Anterior vena cava (tissue), 1 donor: ENCODE data around the genes AKAP7 and ENPP1.

DNA sequence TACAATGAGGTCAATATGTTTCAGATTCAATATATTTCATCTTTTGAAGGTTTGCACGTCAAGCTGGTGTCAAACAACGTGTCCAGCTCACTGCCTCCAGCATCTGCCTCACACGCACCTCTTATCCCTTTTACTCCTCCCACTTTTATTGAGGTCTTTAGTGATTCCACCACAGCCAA lies 783 bp upstream of the EPB41L2 start:
- PRO-cap, result no peak

- PRO-cap, result unidirectional peak, plus-strand start at chr6:131135296; bidirectional peak, plus-strand start at chr6:131135494, minus-strand start at chr6:131135338; bidirectional peak, plus-strand start at chr6:131135722, minus-strand start at chr6:131135559
Measured at GRCh38 chr6:131134833-131136141, at the start of gene AKAP7. AKAP7 (plus strand) TSS chr6:131135467.

DNA sequence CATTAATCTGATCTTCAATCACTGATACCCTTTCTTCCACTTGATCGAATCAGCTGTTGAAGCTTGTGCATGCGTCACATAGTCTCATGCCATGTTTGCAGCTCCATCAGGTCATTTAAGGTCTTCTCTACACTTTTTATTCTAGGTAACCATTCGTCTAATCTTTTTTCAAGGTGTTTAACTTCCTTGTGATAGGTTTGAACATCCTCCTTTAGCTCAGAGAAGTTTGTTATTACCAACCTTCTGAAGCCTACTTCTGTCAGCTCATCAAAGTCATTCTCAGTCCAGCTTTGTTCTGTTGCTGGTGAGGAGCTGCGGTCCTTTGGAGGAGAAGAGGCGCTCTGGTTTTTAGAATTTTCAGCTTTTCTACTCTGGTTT lies 42.1 kb upstream of the ARG1 start:
- PRO-cap, result no peak

- PRO-cap, result no peak
Measured at GRCh38 chr6:131635333-131635804, 1.7 kb upstream of the ENPP3 start.

- PRO-cap, result bidirectional peak, plus-strand start at chr6:131808020, minus-strand start at chr6:131807895; unidirectional peak, minus-strand start at chr6:131808431
Measured at GRCh38 chr6:131807466-131808748, at the start of gene ENPP1. ENPP1 (plus strand) TSS chr6:131808020.

DNA sequence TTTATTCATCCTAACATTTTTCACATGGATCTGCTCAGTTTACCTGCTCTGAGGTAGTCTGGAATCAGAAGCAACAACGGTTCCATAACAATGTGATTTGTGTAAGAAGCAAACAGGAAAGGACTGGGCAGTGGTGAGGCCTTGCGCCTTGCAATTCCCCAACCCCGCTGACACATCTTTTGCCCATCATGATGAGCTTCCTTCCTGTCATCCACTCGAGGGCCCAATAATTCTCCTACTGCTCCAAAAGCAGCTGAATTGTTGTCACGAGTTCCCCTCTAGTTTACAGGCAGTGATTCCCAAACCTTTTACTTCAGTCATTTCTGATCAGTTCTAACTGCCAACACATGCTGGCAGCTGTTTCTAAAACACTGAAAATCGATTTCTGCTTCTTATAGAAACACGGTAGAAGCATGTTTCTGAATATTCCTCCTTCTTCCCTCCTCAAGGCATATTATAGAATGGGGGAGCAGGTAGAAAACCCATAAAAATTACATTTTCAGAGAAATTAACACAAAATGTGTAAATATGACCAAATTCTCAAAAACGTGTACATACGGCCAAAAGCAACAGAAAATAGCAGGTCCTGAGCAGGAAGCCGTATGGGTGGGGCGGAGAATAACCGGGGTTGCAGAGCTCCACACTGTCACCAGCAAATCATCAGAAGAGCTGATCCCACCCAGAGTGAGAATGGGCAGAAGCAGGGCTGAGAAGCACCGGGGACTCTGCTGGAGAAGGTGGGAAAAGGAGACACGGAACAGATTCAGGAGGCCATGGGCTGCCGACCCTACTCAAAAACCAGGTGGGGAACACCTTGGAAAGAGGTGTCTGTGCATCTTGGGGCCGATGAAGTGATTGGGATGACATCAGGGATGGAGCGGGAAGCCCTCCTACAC lies 22.6 kb downstream of the STX7 start:
- PRO-cap, result bidirectional peak, plus-strand start at position 330 of the sequence, minus-strand start at position 169 of the sequence; unidirectional peak, plus-strand start at position 709 of the sequence

DNA sequence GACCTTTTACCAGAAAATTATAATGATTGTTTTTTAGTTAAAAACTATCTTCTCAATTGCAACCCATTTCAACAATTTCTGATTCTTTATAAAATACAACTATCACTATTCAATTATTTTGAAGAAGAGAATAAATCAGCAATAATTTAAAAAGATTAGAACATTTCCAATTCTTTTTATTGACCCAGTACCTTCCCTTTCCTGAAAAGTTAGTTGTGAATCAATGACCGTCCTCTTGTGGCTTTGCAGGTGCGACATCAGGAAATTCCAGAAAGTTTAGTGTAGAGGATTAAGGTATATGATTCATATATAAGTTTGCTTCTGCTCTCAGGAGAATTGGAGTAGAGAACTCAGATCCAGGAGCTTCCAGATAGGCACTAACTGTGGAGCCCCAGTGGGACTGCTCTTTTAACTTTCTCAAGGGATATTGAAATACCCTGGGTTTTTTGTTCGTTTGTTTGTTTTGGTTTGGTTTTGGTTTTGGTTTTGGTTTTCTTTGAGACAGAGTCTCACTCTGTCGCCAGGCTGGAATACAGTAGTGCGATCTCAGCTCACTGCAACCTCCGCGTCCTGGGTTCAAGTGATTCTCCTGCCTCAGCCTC lies 9.6 kb downstream of the TAAR2 start:
- PRO-cap, result no peak

DNA sequence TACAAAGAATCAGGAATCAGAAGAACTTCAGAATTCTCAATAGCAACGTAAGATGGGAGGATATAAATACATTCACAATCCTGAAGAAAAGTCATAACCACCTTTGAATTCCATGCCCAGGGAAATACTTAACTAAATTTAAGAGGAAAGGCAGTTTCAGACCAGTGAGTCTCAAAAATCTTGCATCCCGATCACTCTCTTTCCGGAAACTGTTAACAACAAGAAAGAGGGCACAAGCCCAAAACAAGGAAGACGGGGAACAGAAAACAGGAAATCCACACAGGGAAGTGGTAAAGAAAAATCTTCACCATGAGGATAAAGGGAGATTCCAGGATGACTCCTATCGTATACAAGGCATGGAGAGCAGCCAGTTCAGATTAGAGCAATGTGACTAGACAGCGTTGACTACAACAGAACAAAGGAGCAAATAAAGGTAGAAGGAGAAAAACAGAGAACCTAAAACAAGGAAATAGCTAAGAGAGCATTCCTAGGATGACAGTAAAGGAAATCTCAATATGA lies 26.6 kb downstream of the VNN1 start:
- PRO-cap, result unidirectional peak, minus-strand start at position 211 of the sequence

DNA sequence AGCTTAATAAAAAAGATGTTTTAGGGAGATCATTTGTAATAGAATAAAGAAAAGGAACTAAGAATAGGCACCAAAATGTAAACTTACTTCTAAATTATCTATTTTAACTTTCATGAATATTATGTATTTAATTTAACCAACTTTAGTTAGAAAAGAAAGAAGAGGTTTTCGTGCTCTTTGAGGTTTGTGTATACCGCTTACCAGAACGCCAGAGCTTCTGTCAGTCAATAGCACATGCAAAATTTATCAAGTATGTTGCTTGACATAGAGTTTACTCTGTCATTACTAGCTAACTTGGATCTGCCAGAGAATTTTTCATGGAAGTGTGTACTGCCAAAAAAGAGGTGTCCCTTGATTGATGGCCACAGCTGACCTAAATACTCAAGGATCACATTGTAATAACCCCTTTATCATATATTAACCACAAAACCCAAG lies 194.2 kb upstream of the EYA4 start:
- PRO-cap, result no peak

GRCh38 chr6:133062106-133062685 lies 179.0 kb upstream of the EYA4 start:
- PRO-cap, result unidirectional peak, minus-strand start at chr6:133062201

DNA sequence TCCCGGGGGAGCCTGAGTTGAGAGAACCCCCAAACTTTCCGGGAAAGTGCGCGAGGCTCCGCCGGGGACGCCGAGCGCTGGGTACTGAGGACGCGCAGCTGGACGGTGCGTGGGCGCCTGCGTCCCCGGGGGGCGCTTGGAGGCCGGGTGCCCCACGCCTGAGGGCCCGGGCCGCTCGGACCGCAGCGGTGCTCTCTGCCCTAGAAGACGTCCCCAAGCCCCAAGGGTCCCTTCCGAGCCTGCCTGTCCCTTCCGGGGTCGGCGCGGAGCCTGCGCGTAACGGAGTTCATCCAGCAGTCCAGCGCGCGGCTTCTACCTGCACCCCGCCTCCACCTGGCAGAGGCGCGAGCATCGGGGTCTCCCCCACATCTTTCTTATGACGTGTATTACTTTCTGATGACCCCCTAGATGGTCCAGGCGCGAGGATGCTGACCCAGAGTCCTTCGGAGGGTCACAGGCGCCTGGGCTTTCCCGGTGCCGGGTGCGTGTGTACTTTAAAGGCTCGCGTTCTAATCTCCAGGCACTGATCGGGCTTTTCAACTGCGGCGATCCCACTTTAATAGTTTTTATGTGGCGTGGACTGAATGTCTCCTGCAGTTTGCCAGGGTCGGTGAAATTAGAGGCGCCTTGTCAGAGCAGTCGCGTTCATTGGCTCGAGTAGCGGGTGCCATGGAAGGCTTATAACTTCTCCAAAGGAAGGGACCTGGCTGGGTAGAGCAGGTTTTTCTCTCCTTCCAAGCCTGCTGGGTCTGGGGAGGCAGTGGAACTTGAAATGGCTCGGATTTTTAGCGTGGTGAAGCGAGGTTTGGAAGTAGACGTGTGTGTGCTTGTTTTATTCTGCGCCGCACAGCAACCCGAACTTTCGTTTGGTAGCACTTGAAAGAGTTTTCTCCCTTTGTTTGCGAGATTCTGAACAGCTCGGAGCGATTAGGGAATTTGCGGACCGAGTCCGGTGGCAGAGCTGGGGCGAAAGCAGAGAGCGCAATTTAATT lies 925 bp downstream of the EYA4 start:
- PRO-cap, result unidirectional peak, minus-strand start at position 86 of the sequence

DNA sequence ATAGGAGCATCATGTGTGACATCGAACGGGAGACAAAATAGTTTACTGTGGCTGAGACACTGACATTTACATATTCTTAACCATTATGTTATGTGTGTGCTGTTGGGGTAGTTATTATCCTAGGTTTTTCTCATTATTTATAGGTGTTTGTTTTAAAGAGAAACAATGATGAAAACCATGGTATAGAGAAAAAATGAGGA lies 155.2 kb downstream of the EYA4 start:
- PRO-cap, result no peak

DNA sequence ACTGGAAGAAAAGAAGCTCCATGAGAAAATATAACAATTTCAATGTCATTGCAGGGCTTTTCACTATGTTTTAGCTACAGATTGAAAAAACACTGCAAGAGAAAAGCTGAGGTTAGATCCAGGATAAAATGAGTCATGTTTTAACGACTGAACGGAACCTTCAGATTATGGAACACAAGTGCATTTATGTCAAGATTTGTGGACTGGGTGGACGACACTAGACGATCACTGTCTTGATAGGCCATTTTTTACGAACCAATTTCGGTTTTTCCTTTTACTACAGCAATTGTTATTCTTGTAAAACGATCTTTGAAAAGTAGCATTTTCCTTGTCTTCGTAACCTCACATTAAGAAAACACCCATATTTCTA lies 294.3 kb upstream of the TCF21 start:
- PRO-cap, result no peak

- PRO-cap, result unidirectional peak, minus-strand start at chr6:133609662
Measured at GRCh38 chr6:133609395-133610086, 279.4 kb upstream of the TCF21 start.

DNA sequence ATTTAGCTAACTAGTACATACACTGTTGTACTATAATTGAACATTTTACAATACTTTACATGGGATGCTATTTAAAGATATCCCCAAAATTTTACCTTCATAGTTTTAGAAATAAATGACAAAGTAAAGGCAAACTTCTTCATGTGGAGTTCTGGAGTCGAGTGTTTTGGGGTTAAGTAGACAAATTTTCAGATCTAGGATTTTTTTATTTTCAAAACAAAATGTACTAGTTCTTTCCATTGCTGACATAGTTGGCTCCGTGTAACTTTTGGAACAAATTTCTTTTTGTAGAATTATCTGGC lies 131.7 kb upstream of the TCF21 start:
- PRO-cap, result no peak

DNA sequence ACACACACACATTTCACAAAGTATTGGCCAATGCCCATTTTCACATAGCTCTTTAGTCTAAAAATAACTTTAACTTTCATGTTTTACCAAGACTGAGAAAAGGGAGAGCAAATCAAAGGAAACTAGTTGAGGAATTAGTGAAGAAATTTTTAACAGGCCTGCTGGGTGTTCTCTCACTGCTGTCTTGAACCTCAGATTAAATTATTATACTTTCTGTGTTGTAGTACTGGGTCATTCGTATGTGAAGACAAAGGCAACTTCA lies 1.7 kb upstream of the TCF21 start:
- PRO-cap, result no peak

- PRO-cap, result bidirectional peak, plus-strand start at chr6:134175029, minus-strand start at chr6:134174861
Measured at GRCh38 chr6:134174192-134174933, 121.9 kb upstream of the SLC2A12 start.

- PRO-cap, result no peak
Measured at GRCh38 chr6:134288322-134289314, 29.3 kb downstream of the SGK1 start.

DNA sequence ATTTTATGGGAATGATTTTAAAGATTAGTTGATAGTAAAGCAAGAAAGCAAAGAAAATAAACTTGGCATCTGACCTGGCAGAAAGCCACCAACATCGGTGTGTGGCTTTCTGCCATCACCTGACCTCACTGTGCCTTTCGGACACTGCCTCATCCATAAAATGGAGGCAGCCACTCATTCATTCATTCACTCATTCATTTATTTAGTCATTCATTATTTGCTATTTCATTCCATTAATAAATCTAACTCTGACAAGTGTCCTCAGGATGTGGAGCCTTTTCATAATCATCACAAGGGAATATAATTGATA lies 773 bp upstream of the SGK1 start:
- PRO-cap, result no peak

DNA sequence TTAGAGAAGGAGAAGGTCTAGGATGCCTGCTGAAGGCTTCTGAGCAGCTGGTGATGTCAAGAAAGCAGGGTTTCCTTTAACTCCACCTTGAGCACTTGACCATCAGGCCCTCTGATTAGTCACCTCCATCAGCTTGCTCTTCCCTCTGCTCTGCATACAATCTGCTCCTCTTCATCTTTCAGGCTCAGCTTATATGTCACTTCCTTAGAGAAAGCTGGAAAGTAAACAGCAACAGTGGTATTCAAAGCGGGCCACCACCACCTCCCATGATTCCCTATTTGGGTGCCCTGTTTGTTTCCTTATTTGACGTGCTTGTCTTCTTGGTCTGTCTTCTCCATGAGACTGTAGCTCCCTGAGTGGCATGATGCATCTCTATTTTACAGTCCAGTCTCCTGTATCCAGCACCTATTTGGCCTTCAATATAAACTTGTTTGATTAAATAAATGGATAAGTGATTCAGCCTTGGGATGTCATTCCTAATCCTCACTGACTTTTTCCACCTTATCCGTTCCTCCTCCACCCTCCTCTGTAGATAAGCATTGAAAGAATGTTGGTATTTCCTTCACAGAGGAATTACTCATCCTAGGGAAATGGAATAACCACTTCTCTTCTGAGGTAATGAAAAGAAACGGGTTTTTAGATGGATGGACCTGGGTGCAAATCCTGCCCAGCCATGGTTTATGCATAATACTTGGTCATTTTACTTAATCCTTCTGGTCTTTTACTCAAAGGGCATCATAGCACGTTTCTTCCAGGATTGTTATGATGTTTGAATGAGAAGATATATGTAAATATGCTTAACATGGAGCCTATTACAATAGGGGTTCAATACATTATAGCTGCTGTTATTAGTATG lies 102.9 kb upstream of the SGK1 start:
- PRO-cap, result no peak